Skeletal muscle tissue (tissue), 7 donors: ENCODE measurements around the gene WWC1.

- PRO-cap, 3 experiments: no peak in any of the 3 experiments
- RAMPAGE, long total RNA: no peak
- RRBS, 2 experiments: no CpG with 5 or more reads among the region's 3 CpGs
These were observed 193.6 kb downstream of the PTTG1 start for GRCh38 chr5:160615218-160615776.

DNA sequence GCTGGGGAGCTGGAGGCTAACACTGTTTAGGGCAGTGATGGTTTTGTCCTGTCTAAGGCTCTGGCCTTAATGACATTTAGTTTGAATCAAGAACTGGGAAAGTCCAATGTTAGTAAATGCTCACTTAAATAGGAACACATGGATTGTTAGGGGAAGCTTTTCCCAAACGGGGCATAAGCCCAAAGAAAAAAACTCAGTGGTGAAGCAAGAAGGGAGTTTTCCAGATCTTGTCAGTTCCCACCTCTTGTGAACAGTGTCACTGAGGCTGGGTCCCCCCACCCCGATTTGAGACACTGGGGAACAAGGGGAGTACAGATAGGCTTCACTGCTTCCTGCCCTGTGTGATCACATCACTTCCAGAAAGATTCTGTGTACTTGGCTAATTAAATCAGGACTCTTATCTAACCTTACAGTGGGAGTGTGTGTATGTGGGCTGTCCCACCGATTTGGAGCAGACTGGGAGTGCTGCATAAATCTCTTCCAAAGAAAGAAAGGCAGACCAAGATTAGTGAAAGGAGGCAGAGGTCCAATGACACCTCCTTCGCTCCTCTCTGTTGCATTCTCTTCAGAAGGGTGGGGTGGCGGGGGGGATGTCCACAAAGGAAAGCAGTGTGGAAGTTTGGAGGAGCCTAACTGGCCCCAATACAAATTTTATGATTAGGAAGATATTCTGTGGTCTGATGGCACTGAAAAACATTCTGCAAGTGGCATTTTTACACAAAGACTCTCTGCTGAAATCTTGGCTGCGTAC, 206.5 kb downstream of the PTTG1 start:
- PRO-cap, 3 experiments: no peak in any of the 3 experiments
- RAMPAGE, long total RNA: no peak
- RRBS, 2 experiments: no CpG with 5 or more reads among the region's 6 CpGs

- PRO-cap, 3 experiments: no peak in any of the 3 experiments
- RAMPAGE, long total RNA: no peak
- RRBS, 2 experiments: no CpG with 5 or more reads among the region's 1 CpG
These were observed 287.1 kb upstream of the ATP10B start for GRCh38 chr5:161139171-161139463.

- PRO-cap, 3 experiments: no peak in any of the 3 experiments
- RAMPAGE, long total RNA: no peak
- RRBS, 2 experiments: no CpG with 5 or more reads among the region's 1 CpG
These were observed 72.3 kb downstream of the GABRA1 start for GRCh38 chr5:161920269-161920566.

DNA sequence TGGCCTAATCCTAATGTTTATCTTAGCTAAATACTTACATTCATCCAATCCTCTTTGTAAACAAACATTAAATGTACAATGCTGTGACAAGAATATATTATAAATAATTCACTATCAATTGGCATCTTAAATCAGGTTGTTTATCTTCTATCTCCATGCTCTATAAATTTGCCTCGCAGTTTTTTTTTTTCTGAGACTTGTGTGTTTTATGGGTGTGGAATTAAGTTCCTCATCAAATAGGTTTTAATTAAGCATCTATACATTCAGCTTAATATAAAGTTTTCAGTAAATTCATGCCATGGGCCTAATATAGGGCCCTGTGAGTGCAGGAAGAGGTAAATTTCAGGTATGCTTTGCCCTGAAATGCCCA, 90.6 kb downstream of the GABRG2 start:
- PRO-cap, 3 experiments: no peak in any of the 3 experiments
- RAMPAGE, long total RNA: no peak
- RRBS, 2 experiments: no CpG with 5 or more reads among the region's 1 CpG

DNA sequence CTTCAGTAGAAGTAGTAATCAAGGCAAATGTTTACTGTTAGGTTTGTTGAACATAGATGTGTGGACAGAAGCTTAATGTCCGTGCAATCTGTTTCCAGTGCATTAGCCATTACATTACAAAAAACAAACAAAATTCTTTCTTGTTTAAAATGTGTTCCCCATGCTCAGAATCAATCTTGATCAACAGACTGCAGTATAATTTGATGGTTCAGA, 283.9 kb upstream of the CCNG1 start:
- PRO-cap, 3 experiments: no peak in any of the 3 experiments
- RAMPAGE, long total RNA: no peak
- RRBS, 2 experiments: no CpG with 5 or more reads among the region's 1 CpG

GRCh38 chr5:163433164-163433763, 4.1 kb upstream of the CCNG1 start:
- PRO-cap, 3 experiments: no peak in any of the 3 experiments
- RAMPAGE, long total RNA: no peak
- RRBS, 2 experiments: no CpG with 5 or more reads among the region's 5 CpGs

GRCh38 chr5:163517873-163518993, 12.8 kb downstream of the MAT2B start:
- PRO-cap, 3 experiments: no peak in any of the 3 experiments
- RAMPAGE, long total RNA: no peak
- RRBS, 2 experiments: no CpG with 5 or more reads among the region's 9 CpGs

DNA sequence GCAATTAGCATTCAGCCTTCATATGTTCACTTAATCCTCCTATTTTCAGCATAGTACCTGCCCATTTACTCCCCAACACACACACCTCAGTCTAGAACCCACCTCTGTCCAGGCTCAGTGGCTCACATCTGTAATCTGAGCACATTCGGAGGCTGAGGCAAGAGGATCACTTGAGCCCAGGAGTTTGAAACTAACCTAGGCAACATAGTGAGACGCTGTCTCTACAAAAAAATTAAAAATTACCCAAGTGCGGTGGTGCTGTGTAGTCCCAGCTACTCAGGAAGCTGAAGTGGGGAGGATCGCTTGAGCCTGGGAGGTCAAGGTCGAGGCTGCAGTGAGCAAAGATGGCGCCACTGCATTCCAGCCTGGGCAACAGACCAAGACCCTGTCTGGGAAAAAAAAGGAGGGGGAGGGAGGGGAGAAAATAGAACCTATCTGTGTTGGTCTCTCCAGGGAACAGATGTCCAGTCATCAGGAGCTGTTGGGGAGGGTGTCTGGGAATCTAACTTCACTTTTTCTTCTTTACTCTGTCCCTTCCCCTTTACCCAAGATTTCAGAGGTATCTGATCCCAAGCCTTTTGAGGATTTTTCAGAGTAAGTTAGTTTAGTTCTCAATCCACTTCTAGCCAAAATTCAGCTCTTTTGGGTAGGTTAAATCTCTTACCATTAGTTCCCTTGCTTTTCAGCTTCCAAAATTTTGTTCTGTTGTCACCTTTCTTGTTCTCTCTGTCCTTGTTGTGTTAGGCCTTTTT, 24.3 kb downstream of the MAT2B start:
- PRO-cap, 3 experiments: no peak in any of the 3 experiments
- RAMPAGE, long total RNA: no peak
- RRBS, 2 experiments: no CpG with 5 or more reads among the region's 6 CpGs

DNA sequence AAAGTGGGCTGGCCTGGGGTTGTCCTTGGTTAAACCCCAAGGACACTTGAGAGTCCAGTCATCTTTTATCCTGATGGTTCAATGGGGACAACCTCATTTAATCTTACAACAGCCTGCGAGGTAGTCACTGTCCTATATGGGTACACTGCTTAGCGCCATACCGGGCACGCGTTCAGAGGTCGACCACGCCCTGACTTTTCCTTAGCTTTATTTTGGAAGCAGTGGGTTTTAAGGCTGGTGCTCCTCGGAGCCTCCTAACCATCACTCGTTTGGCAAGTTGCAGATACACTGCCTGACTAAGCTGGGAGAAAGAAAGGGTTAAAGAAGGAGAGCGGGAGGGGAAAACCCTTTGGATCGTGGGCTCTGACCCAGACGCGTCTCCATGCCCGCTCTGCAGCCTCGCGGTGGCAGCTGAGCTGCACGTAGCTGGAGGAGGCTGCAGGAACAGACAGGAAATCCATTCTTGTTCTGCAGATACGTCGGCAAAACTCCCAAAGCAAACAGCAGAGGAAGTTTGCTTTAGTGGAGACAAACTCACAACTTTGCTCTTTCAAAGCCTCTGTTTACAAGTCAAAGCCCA, 60.3 kb downstream of the MAT2B start:
- PRO-cap, 3 experiments: no peak in any of the 3 experiments
- RAMPAGE, long total RNA: no peak
- RRBS, 2 experiments: no CpG with 5 or more reads among the region's 19 CpGs

DNA sequence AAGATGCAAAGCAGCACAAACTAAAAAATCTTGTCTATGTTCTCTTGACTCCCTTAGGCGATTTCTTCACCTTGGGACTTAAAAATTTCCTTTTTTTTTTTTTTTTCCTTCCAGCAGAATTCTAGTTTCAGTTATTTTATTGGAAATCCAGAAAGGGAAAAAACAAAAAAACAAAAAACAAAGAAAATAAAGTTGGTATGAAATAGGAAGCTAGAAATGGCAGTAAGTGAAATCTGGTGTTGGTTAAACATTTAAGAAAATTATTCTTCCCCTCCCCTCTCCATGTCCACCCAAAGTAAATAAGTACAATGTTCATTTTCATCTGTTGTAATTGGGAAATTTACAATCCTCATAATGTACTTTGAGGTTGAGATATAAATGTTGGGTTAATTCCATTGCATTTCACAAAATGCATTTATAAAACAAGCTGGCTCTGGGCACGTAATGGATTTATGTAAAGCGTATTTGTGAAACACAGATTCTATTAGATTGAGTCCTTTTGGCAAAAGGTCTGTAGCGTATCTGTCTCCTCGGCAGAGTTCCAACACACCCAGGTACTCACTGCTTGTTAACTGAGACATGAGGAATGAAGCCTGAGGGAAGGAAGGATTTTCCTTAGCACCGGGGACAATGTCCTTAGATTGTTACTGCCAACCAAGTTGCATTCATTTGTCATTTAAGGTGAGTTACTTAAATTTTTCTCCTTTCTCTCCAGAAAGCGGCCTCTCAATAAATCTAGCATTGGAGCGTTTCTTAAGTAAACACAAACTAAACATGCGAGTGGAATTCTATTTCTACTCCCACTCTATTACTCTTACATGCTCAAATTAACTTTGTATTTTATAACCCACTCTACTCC, 400.2 kb downstream of the TENM2 start:
- PRO-cap, 3 experiments: no peak in any of the 3 experiments
- RAMPAGE, long total RNA: no peak
- RRBS, 2 experiments: no CpG with 5 or more reads among the region's 9 CpGs

GRCh38 chr5:167803185-167803452, 488.3 kb upstream of the WWC1 start:
- PRO-cap, 3 experiments: no peak in any of the 3 experiments
- RAMPAGE, long total RNA: no peak
- RRBS, 2 experiments: no CpG with 5 or more reads among the region's 1 CpG

GRCh38 chr5:167934930-167935316, 356.5 kb upstream of the WWC1 start:
- PRO-cap, 3 experiments: no peak in any of the 3 experiments
- RAMPAGE, long total RNA: no peak
- RRBS, 2 experiments: no CpG with 5 or more reads among the region's 7 CpGs

- PRO-cap, 3 experiments: no peak in any of the 3 experiments
- RAMPAGE, long total RNA: no peak
- RRBS, 2 experiments: no CpG with 5 or more reads among the region's 4 CpGs
These were observed 345.2 kb upstream of the WWC1 start for GRCh38 chr5:167946182-167946621.

GRCh38 chr5:168022859-168023231, 268.6 kb upstream of the WWC1 start:
- PRO-cap, 3 experiments: no peak in any of the 3 experiments
- RAMPAGE, long total RNA: no peak
- RRBS, 2 experiments: no CpG with 5 or more reads among the region's 12 CpGs

GRCh38 chr5:168291302-168292288, at the start of gene WWC1:
Gene WWC1 (plus strand): TSS chr5:168291645.
- PRO-cap, 3 experiments: no peak in any of the 3 experiments
- RAMPAGE, long total RNA: no peak
- RRBS, 2 experiments: 2% methylated on average over 55 to 58 of the region's 112 CpGs

GRCh38 chr5:168562238-168562543, 17.0 kb downstream of the PANK3 start:
- PRO-cap, 3 experiments: no peak in any of the 3 experiments
- RAMPAGE, long total RNA: no peak
- RRBS, 2 experiments: no CpG with 5 or more reads among the region's 2 CpGs

- PRO-cap, 3 experiments: no peak in any of the 3 experiments
- RAMPAGE, long total RNA: no peak
- RRBS, 2 experiments: no CpG with 5 or more reads among the region's 4 CpGs
These were observed 13.2 kb downstream of the PANK3 start for GRCh38 chr5:168565937-168566482.

DNA sequence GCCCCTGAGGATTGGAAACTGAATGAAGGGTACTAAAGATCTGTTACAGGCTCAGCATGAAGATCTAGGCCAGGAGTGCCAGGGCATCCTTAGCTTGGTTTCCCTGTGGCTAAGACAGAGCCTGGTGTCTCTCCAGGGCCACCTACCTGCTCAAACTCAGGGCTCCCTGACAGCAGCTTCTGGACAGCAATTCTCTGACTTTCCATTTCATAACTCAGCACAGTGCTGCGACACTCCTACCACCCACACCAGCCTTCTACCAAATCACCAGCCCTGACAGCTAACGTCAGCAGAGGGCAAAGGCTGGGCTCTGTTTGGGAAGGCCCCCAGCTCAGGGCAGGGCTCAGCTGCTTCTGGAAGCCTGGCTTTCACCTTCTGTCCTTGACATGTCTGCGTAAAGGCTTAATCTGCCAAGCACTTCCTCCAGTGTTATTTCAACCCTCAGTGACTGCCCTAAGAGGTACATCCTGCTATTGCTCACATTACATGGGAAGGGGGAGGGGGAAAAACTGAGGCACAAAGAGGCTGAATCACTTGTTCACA, 102.4 kb upstream of the PANK3 start:
- PRO-cap, 3 experiments: no peak in any of the 3 experiments
- RAMPAGE, long total RNA: no peak
- RRBS, 2 experiments: no CpG with 5 or more reads among the region's 3 CpGs

- PRO-cap, 3 experiments: no peak in any of the 3 experiments
- RAMPAGE, long total RNA: no peak
- RRBS, 2 experiments: no CpG with 5 or more reads among the region's 6 CpGs
These were observed 215.1 kb upstream of the PANK3 start for GRCh38 chr5:168794218-168794656.